CMK (cell line): Measurements from ENCODE around the genes PHACTR2 and RAB32.

DNA sequence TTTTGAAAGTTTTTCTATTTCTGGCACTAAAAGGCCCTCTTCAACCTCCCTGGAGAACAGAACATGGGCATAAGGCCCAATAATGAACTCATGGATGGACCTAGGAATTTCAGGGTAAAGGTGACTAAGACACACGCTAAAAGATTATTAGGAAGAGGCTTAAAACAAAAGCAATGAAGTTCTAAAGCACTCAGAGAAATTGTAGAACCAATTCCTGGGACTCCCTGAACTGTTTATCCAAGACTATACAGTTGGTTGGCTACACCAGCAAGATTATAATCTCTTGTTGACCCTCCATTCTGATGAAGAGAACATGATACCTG is 1.1 kb downstream of the AIG1 start:
- RRBS = no CpG with 5 or more reads among the region's 1 CpG

DNA sequence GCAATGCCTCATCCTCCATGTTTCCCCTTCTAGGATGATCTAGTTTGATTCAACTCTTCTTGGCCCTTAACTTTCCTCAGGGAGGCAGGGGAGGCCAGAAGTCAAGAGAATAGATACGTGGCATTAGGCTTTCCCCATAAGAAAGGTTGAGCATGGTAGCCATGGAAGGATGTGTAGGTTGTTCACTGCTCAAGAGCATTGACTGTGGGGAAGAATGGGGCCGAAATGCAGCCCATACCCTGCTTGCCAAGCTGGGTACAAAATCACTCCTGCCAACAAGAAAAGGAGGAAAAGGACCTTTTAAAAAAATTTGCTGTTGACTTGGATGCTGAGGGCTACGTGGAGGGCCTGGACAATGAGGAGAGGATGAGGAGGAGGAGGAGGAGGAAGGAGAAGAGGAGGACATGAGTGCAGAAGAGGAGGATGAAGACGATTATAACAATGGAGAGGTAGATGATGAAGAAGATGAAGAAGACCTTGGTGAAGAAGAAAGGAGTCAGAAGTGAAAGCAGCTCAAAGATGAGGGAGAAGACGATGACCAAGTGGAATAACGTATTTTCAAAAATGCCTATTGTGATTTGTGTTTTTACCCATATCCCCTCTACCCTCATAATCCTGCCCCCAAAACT is 66.9 kb upstream of the FUCA2 start:
- RRBS = no CpG with 5 or more reads among the region's 6 CpGs

GRCh38 chr6:143677523-143678499 is at the start of gene PHACTR2:
TSS of gene PHACTR2 (plus strand) at chr6:143677965.
- RRBS = 2% methylated on average over 18 of the region's 68 CpGs

GRCh38 chr6:143707815-143708274 is 30.1 kb downstream of the PHACTR2 start:
- RRBS = no CpG with 5 or more reads among the region's 2 CpGs

DNA sequence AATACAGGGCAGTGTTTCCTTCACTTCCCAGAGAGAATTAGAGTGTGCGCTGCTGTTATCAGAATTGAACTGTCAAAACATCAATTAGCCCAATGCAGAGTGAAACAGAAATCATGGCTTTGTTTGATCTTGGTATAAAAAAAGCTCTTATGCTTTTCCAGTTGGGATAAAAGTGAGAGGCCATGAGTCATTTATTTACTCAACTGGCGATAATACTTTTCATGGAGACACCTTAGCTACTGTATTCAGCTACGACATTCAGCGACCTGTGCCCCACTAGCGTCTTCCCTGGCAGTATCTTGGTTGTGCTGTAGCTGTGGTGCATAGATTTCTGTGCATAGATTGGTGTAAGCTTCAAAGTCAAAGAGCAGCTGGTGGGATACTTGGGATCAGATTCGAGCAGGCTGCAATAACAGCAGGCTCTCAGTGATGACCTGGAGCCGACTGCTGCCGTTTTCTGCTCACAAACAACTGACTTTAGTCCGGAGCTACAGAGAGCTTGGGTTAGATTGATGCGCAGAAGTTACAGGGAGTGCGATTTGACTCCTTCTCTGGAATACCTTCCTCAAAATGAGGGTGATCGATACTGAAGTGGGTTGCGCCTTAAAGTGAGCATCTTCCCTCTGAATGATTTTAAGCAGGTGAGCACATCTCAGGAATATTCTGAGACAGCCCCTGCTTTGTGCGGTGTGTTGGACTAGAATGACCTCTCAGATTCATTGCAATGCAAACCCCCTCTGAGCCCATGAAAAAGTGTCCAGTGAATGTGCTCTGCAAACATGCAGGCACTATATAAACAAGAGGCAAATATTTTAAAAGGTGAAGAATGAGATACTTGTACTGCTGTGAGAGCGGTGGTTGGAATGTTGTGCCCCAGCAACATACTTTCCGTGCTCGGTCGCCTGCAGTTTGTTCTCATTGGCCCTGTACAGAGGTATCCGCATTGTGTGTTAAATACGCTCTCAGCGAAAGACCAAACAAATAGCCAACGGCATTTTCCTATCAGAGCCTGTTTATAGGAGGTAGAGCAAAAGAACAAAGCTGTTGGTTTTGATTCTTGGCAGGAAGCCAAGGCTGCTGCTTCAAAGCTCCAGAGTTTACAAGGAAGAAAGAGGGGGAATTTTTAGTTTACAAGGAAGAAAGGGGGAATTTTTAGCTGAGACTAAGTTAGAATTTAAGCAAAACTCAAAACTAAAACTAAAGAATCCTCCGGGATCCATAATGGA is 67.5 kb downstream of the PHACTR2 start:
- RRBS = no CpG with 5 or more reads among the region's 23 CpGs

DNA sequence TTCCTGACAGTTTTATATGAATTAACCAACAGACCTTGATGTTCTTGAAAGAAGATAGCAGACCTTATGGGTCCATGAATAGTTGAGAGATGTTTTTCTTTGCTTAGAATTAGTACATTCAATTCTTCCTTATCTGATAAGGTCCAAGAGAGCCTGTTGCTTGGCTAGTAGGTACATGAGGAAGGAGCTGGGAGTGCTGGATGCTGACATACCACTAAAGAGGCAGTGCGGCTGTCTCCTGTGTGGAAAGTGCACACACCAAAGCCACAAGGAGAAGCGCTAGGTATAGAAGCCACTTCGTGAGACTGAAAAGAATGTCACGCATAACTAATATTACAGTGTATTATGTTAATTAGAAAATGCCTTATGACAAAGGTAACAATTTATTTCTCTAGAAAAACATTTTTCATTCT is 77.7 kb downstream of the PHACTR2 start:
- RRBS = no CpG with 5 or more reads among the region's 4 CpGs

DNA sequence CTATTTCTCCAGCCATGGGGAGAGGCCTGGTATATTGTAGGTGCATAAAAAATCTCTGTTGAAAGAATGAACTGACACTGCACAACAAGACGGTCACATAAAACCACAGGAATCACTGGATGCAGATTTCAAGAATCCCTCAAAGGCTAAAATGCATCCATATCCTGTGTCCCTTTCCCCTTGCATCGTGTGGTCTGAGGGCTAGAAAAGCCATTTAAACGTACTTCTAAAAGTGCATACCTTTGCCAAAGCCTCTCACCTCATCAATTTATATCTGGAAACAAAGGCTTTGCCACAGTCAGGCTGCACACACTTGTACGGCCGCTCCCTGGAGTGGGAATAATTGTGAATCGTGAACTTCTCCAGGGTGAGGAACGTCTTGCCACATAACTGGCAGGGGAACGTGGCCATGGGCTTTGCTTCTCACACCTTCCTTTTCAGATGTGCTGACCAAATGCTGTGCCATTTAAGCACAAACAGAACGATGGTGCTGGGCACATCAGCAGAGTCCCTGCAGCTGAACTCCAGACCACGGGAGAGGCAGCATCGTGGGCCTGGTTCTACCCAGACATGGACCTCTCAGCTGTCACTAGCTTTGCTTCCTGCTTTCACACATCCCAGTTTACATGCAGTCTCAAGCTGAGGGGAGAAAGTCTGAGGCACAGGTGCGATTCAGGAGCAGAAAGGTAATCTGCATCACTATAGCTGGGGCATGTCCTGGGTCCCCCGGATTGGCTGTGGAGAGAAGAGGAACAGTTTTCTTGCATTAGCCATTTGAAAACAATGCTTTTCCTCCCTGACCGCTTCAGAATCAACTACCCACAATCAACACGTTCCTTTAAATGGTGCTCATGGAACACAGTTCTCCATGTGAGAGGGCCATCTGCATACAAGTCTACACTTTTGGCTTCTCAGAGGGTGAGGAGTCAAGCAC is 60.1 kb downstream of the PLAGL1 start:
- RRBS = no CpG with 5 or more reads among the region's 15 CpGs

- RRBS = no CpG with 5 or more reads among the region's 2 CpGs
These were observed 10.9 kb upstream of the SF3B5 start for GRCh38 chr6:144106228-144106691.

- RRBS = 1% methylated on average over 5 of the region's 38 CpGs
These were observed 641 bp downstream of the STX11 start for GRCh38 chr6:144150635-144151681.

DNA sequence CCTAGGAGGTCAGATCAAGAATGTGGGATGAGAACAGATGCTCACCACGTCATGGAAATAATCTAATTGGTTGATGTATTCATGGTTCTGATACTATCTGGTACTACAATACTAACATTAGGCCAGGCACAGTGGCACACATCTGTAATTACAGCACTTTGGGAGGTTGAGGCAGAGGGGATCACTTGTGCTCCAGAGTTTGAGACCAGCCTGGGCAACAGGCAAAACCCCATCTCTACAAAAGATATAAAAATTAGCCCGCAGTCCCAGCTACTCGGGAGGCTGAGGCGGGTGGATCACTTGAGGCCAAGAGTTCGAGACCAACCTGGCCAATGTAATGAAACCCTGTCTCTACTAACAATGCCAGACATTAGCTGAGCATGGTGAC is 24.4 kb downstream of the STX11 start:
- RRBS = no CpG with 5 or more reads among the region's 5 CpGs

GRCh38 chr6:144215762-144217094 is 65.9 kb downstream of the STX11 start:
- RRBS = 2% methylated on average over 7 of the region's 83 CpGs

DNA sequence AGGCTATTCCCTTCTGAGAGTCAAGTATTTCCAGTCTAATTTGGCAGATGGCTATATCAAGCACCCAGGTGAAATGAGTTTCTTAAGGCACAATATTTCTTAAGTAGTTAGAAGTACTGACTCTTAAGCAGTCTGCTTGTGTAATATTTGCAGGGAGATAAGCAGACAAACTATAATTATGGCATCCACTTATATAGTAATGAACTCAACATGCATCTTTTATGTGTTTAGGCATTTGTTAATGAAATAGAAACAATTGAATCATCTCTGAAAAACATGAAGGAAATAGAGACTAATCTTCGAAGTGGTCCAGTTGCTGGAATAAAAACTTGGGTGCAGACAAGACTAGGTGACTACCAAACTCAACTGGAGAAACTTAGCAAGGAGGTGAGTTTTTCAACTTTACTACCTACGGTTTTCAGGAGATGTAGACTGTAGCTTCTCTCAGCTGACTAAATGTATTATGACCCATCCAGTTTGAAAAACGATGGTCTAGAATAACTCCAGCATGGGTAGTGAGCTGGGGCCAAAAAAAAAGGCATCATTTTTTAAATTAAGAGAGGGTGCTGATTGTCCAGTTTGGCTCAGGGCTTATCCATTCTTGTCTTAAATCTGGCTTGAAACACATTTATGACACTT is 189.4 kb downstream of the UTRN start:
- RRBS = no CpG with 5 or more reads among the region's 3 CpGs

- RRBS = no CpG with 5 or more reads among the region's 2 CpGs
These were observed 237.7 kb downstream of the UTRN start for GRCh38 chr6:144522700-144523429.

DNA sequence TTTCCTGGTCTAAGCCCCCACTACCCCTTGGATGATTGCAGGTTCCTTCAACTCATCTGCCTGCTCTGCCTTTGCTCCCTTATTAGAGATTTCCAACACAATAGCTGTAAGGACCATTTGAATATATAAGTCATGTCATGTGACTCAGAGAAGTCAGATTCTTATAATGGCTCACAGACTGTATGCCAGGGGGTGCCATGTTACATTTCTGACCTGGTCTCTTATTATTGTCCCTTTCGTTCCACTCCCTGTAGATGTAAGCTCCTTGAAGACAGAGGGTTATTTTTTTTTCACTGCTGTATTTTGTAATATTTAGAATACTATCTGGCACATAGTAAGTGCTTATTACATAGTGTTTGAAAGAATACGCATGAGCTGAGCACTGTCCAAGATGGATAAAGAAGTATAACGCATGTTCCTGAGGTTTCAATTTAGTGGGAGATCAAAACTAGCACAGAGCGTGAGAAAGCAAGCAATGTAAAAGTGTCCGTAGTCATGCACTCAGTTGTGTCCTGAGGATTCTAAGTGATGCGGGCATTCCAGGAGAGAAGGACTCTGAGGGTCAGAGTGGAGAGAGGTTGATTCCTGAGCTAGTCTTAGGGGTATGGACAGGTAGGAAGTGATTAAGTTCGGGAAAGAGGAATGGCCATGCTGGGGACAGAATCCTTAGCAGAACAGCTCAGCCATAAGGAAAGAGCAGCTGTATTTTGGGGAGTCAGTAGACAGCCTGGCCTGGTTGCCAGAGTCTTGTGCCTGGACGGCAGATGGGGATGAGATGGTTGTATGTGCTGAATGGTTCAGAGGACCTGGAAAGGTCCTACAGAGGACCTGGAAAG is 449.8 kb downstream of the UTRN start:
- RRBS = no CpG with 5 or more reads among the region's 8 CpGs

DNA sequence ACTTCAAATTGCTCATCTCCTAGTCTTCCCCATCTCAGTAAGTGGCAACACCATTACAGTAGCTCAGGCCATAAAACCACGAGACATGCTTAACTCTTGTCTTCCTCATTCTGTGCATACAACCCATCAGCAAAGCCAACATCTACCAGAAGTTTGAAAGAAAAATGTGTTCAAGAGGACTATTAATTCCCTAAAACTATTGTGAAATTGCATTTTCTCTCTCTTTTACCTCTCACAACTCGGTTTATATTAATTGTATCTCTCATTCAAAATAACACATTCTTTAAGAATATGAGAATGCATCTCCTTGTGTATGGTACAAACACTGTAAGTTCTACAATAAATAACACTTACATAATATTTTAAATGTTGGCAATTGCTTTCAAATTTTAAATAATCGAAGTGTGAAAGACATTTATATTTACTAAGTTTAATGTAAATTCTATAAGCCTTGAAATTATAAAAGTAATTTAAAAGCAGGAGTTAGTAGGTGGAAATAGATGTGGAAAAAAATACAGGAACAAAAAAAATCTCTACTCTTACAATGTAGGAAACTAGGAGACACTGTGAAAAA is 50.5 kb downstream of the EPM2A start:
- RRBS = no CpG with 5 or more reads among the region's 3 CpGs

DNA sequence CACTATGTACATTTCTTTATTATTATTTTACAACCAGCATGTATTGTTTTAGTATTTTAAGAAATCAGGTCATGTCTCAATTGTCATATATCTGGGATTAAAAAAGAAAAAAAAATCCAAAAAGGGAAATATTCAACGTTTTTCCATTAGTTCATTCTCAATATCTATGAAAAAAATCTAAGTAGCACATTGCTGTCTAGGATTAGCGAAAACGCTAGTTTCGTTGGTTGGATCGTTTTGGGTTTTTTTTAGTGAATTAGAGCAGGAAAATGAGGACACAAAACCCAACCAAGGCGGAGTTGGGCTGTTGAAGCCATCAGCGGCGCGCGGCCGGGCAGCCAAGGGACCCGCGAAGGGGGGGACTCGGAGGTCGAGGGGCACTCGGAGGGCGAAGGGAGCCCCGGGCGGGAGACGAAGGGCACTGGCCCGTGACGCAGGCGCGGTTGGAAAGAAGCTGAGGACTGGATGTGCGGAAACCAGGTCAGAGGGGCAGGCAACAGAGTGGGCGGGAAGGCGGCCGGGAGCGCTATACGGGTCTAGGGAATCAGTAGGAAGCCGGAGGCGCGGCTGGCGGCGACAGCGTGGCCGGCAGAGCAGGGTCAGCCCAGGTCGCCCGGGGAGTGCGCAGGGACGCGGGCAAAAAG is 757 bp downstream of the EPM2A start:
- RRBS = under 1% methylated on average over 12 of the region's 42 CpGs

DNA sequence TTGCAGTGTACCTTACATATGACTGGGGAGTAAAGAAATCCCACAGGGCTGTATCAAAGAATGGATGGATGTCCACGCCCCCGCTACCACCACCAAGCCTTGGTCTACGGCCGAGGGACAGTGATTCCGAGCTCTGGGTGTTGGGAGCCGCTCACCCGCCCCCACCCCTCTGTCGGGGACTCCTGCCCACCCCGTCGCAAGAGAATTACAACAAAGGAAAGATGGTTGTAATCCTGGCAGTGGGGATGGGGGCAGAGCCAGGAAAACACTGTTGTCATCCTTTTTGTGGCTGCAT is 817 bp upstream of the FBXO30 start:
- RRBS = no CpG with 5 or more reads among the region's 10 CpGs

- RRBS = 88% methylated on average over 40 of the region's 91 CpGs
These were observed at the start of gene RAB32 for GRCh38 chr6:146543410-146544167. TSS of gene RAB32 (plus strand) at chr6:146543833.

- RRBS = no CpG with 5 or more reads among the region's 2 CpGs
These were observed 5.3 kb downstream of the STXBP5 start for GRCh38 chr6:147209386-147210077.

GRCh38 chr6:147238250-147239095 is 34.3 kb downstream of the STXBP5 start:
- RRBS = no CpG with 5 or more reads among the region's 6 CpGs